Skeletal muscle satellite cell (primary cell): ENCODE results near the gene SLC39A12.

DNA sequence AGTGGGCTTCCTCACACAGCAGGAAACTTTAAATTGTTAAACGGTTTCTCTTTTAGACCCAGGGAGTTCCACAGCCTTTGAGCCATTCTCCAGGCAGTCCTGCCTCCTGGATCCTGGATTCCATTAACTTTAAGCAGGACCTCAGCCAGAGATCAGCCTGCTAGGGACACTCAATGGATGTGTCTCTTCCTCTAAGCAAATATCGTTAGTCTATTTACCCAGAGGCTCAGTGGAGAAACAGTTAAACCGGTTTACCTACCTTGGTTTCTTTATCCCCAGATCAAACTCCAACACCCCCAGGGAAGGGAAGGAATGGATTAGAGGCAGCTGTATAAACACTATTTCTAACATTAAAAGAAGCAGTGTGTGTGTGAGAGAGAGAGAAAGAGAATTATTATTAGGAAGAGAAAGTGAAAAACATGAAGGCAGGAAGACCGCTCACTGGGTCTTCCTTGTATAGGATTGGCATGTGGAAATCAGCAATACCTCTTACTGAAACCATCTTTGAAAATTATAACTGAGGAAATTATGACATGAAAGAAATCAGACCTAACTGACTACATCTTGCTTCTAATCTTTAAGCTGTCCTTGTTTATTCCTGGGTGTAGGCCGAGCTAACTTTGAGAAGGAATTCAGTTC, 66.1 kb downstream of the ST8SIA6 start:
- CAGE, long polyA plus RNA = no peak

DNA sequence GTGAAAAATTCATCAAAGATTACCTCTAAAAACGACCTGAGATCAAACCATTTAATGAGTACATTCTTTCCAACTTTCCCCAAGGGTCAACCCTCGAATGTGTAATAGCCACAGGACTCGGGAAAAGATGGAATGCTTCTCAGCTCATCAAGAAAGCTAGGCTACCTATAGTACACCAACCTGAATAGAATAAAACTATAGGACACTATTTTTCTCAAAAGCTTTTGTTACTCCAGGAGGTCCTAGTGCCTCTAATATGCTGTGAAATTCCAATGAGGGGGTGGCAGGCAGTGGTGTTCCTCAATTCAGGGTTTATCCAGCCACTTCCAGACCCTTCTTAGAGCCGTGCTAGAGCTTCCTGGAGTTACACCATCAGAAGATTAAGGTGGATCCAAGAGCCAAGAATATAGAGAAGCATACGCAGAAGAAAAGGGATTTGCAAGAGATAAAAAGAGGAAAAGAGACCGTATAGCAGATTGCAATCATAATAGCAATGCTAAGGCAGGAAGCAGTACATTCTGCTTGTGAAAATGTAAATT, 2.4 kb downstream of the ST8SIA6 start:
- CAGE, long polyA plus RNA = no peak

- CAGE, long polyA plus RNA = no peak
Measured at GRCh38 chr10:17735036-17735592, 16.9 kb upstream of the TMEM236 start.

DNA sequence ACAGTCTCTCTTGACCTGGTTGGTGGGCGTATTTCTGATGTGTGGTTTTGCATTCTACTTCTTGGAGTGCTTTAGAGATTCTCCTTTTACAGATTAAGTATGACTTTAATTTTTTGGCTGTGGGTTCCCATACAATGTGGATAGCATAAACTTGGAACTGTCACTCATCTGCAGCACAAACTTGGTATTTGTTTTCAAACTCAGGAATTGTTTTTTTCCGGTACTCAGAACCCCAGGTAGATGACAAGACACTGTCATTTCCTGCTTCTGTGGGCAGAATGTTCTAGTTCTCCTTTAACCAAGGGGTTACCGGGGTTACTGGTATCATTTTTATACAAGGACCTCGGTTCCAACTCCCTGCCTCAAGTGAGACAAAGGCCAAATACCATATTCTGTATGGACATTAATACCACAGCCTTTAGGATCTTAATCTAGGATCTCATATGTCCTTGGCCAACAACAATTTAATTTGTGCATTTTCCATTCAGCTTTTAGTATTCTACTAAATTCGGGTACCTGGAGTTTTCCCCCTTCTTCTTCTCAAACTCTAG, 50.6 kb downstream of the MRC1 start:
- CAGE, long polyA plus RNA = no peak

GRCh38 chr10:17951655-17952185, at the start of gene SLC39A12:
SLC39A12 (plus strand) TSS chr10:17951918.
- CAGE, long polyA plus RNA = no peak

DNA sequence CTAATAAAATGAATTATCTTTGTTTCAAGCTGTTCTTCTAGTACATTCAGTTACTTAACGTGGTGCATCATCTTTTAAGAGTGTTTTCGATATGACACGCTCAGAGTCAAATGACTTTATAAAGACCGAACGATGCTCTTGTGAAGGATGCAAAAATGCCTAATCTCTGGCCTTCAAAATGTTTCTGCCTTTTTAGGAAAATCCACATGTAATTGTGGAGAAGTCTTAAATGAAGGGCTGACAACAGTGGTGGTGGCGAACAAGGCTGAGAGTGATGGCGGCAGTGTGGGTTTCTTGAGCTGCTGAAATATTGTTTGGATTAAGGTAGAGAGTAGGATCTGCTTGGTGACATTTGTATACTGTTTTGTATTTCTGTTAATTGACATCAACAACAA, 47.5 kb downstream of the CACNB2 start:
- CAGE, long polyA plus RNA = no peak

- CAGE, long polyA plus RNA = no peak
Measured at GRCh38 chr10:18226753-18227408, 86.7 kb downstream of the CACNB2 start.

GRCh38 chr10:18306247-18307002, 166.2 kb downstream of the CACNB2 start:
- CAGE, long polyA plus RNA = no peak

DNA sequence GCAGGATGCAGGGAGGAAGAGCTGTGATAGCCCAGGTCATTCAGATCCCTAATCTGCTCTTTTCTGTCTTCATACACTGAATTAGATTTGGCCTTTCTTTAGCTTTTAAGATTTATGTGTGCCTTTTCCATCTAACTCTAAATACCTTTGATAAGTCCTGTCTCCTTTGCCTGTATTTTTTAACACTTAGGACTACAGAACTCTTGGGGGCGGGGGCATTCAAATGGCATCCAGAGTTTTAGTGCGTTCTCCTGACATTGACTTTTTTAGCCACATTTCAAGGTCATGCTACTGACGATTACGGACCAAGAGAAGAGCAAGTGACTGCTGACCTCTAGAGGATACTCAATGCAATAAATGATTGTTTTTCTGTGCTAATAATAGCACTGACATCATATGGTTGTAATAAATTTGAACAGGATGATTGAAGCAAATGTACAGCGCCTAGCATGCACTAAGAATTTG, 172.4 kb downstream of the CACNB2 start:
- CAGE, long polyA plus RNA = no peak

- CAGE, long polyA plus RNA = no peak
Measured at GRCh38 chr10:18438722-18439419, 212.5 kb downstream of the NSUN6 start.

- CAGE, long polyA plus RNA = no peak
Measured at GRCh38 chr10:18572525-18573974, 78.3 kb downstream of the NSUN6 start.

GRCh38 chr10:18616380-18616684, 35.1 kb downstream of the NSUN6 start:
- CAGE, long polyA plus RNA = no peak

DNA sequence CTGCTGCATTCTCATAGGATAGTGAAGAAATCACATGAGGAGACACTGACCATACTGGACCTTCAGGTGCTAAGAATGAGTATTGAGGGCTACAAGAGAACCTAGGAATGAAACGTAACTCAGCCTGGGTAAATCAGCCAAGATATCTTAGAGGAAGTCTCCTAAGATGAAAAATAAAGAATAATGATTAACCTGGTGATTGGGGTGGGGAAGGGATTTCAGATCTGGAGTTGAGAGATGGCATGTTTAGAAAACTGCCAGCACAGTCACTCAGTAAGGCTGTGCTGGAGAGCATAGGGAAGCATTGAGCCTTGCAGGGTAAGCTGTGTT, 2.0 kb upstream of the MALRD1 start:
- CAGE, long polyA plus RNA = no peak

- CAGE, long polyA plus RNA = no peak
Measured at GRCh38 chr10:19826565-19827399, 10.6 kb downstream of the PLXDC2 start.

- CAGE, long polyA plus RNA = no peak
Measured at GRCh38 chr10:19937990-19938834, 122.0 kb downstream of the PLXDC2 start.

DNA sequence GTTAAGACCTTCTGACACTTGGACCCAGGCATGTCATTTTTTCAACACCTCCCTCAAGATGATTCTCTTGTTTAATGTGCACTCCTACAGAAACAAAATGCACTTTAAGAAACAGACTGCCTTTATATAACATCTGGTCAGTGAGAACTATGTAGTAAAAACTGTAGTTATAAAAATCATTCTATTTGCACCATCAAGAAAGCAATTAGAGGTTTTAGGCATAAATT, 269.4 kb downstream of the PLXDC2 start:
- CAGE, long polyA plus RNA = no peak

GRCh38 chr10:20784189-20784843, 112.8 kb downstream of the NEBL start:
- CAGE, long polyA plus RNA = no peak

DNA sequence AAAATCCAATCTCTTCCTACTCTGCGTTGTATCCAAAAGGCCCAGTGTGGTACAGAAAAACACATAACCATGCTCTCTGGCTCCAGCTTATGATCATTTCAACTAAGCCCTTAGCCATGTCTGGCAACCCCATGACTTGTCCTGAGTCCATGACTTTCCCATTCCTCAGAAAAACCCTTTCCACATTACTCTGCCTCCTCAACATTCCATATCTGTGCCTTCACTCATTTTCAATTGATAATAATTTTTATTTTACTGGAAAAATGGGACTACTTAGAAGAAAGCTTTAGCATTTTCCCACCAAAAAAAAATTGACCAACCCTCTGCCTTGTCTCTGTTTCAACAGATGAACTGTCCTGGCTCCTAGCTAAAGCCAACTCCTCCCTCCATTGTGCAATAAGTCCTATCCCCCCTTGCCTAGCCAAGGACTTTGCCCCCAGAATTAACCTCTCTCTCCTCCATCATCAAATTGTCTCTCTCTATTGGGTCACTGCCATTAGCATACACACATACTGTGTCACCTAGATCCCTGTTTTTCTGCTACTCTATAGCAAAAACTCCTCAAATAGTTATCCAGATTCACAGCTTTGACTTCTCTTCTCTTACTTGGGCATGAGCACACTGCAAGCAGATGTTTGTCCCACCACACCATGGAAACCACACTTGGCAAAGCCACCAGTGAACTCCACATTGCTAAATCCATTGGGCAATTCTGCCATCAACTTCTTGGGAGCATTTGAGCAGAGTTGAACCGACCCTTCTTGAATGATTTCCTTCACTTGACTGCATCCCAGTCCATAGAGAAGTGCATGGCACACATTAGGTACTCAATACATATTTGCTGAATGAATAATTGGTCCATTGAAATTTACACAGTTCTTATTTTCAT, 91.3 kb upstream of the NEBL start:
- CAGE, long polyA plus RNA = no peak

GRCh38 chr10:21020414-21021175, 123.5 kb upstream of the NEBL start:
- CAGE, long polyA plus RNA = no peak

- CAGE, long polyA plus RNA = no peak
Measured at GRCh38 chr10:21166611-21167311, 269.6 kb upstream of the NEBL start.